ENCODE data around the genes KLHL33, RNASE4, RNASE13 and ARHGEF40.

DNA sequence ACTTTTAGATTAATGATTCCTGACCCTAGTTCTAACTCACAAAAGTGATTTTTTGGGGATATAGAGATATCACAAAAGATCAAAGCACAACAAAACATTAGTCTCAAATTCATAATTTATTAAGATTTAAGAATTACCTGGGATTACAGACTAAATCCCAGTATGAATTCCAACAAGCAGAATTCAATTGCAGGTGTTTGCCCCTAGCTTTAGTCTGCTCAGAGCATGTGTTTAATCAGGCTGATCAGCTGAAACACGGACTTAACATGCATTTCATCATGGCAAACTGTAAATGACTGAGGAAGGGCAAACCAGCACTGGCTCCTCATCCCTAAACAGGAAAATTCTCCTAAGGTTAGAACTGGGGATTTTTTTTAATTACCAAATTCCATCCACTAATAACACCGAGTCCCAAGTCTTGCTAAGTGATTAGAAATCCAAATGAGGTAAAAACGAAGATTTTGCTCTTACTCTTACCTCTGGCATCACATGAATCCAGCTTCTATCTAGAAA lies 6.8 kb downstream of the CCNB1IP1 start:
- RRBS: no CpG with 5 or more reads among the region's 3 CpGs

- RRBS: no CpG with 5 or more reads among the region's 7 CpGs
These were observed 4.2 kb upstream of the TEP1 start for GRCh38 chr14:20417276-20418222.

- RRBS: 94% methylated on average over 2 of the region's 54 CpGs
These were observed 952 bp downstream of the KLHL33 start for GRCh38 chr14:20434526-20435902.

- RRBS: no CpG with 5 or more reads among the region's 9 CpGs
These were observed at the start of gene KLHL33 for GRCh38 chr14:20435903-20436335. Gene KLHL33, minus strand, starts transcription at chr14:20436166.

GRCh38 chr14:20471948-20473257 lies 3.2 kb downstream of the PNP start:
- RRBS: no CpG with 5 or more reads among the region's 9 CpGs

- RRBS: no CpG with 5 or more reads among the region's 39 CpGs
These were observed 21.1 kb upstream of the RNASE4 start for GRCh38 chr14:20662928-20664086.

GRCh38 chr14:20680042-20680418 lies 4.3 kb upstream of the RNASE4 start:
- RRBS: no CpG with 5 or more reads among the region's 2 CpGs

DNA sequence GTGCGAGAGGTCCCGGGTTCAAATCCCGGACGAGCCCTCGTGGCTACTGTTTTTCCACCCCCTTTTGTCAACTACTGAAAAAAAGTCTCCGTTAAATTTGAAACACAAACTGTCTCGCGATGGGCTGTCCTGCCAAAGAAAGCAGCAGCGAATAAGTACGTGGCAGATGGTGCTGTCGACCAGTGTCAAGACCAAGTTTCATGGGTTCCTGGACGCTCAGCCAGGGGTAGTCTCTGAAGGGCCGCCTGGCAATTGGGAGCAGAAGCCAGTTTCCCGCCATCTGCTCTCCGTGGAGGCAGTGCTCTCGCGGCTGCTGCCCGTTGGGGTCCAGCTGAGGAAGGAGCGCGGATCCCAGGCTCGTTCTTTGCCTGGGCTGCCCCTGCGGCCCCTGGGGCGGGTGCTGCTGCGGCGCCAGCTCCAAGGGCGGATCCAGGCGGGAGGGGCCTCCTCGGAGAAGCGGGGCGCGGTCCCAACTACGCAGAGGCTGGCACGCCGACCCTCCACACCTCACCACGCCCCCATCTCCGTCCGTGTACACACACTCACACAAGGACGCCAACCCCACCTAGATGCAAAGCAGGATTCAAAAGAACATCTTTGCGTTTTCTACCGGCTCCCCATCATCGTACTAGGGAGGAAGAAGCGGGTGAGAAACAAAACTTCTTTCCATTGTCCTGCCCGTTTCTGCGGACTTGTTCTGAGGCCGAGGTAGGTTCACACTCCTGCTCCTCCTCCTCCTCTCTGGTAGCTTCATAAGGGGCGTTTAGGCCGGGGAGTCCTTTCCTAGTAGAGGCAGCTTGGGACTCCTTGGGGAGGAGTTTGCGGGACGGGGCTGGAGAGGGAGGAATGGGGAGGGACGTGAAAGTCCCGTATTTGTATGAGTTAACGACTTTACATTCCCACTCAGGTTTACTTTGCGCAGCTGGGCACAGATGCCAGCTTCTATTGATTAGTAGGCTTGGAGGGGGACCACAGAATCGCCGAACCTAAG lies at the start of gene RNASE4:
TSS of gene RNASE4 (plus strand) at position 510 of the 991 bp plus-strand sequence.
- RRBS: no CpG with 5 or more reads among the region's 55 CpGs

- RRBS: no CpG with 5 or more reads among the region's 3 CpGs
These were observed 19.1 kb downstream of the ANG start for GRCh38 chr14:20707543-20708162.

- RRBS: no CpG with 5 or more reads among the region's 6 CpGs
These were observed 25.9 kb upstream of the EDDM3A start for GRCh38 chr14:20719589-20720294.

DNA sequence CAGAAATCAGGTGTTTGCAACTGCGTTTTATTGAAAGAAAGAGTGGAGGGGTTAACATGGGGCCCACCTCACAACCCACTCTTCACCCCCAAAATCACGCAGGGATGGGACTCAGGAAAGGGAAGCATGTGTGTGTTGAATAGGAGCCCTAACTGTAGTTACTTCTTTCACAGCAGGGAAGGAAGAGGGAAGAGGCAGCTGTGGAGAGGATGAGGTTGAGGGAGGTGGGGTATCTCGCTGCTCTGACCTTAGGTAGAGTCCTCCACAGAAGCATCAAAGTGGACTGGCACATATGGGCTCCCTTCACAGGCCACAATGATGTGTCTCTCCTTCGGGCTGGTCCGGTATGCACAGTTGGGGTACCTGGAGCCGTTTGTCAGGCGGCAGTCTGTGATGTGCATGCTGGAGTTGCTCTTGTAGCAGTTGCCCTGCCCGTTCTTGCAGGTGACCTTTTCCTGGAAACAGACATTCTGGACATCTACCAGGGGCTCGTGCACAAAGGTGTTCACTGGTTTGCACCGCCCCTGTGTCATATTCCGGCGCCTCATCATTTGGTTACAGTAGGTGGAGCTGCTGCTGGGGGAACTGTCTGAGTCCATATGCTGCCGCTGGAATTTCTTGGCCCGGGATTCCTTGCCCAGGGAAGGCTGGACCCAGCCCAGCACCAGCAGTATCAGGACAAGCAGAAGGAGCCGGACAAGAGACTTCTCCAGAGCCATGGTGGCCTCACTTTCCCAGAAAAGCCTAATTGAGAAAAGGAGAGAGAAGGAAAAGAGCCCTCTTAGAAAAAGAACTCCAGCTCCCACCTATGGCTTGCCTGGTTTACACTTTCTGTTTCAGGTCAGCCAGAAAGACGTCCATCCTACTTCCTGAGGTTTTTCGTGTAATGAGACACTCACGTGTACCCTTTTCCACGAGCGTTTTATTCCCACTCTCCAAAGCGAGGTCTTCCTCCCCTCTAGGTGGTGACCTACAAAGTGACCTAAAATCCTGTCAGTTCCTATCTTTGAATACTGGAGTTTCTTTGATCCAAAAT lies 976 bp downstream of the RNASE1 start:
- RRBS: 55% methylated on average over 5 of the region's 21 CpGs

DNA sequence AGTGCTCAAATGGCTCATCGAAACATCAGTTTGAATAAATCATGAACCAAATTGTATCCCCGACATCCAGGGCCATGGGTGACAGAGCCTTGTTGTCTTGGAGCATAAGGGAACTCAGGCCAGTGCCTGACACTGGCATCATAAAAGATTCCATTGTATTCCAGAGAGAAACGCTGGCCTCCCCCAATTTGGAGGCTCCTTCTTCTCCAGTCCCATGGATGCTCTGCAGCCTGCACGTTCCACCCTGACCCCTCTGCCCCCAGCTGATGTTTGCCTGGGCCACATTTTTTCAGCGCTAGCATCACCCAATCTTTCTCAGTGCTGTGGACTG lies 281 bp downstream of the RNASE1 start:
- RRBS: no CpG with 5 or more reads among the region's 5 CpGs

DNA sequence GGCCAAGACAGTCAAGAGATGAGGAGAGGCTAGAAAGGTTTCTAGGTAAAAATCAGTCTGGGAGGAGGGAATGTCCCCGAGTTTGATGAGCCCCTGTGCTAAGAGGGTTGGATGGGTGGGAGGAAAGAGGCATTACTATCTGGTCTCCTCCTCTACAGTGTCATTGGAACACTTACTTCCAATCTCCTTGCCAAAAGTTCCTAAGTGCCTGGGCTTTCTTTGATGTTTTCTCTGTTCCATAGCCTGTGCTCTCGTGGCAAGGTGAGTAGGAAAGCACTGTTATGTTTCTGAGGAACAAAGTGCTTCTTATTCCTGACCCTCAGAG lies at the start of gene RNASE13:
TSS of gene RNASE13 (minus strand) at position 75 of the 325 bp plus-strand sequence.
- RRBS: no CpG with 5 or more reads among the region's 2 CpGs

- RRBS: 1% methylated on average over 35 of the region's 83 CpGs
These were observed at the start of gene ARHGEF40 for GRCh38 chr14:21070028-21070985. Gene ARHGEF40, plus strand, starts transcription at chr14:21070304.

- RRBS: 87% methylated on average over 2 of the region's 45 CpGs
These were observed 1.2 kb downstream of the ARHGEF40 start for GRCh38 chr14:21070986-21072044.

GRCh38 chr14:21085059-21085932 lies 13.2 kb downstream of the ZNF219 start:
- RRBS: no CpG with 5 or more reads among the region's 16 CpGs

DNA sequence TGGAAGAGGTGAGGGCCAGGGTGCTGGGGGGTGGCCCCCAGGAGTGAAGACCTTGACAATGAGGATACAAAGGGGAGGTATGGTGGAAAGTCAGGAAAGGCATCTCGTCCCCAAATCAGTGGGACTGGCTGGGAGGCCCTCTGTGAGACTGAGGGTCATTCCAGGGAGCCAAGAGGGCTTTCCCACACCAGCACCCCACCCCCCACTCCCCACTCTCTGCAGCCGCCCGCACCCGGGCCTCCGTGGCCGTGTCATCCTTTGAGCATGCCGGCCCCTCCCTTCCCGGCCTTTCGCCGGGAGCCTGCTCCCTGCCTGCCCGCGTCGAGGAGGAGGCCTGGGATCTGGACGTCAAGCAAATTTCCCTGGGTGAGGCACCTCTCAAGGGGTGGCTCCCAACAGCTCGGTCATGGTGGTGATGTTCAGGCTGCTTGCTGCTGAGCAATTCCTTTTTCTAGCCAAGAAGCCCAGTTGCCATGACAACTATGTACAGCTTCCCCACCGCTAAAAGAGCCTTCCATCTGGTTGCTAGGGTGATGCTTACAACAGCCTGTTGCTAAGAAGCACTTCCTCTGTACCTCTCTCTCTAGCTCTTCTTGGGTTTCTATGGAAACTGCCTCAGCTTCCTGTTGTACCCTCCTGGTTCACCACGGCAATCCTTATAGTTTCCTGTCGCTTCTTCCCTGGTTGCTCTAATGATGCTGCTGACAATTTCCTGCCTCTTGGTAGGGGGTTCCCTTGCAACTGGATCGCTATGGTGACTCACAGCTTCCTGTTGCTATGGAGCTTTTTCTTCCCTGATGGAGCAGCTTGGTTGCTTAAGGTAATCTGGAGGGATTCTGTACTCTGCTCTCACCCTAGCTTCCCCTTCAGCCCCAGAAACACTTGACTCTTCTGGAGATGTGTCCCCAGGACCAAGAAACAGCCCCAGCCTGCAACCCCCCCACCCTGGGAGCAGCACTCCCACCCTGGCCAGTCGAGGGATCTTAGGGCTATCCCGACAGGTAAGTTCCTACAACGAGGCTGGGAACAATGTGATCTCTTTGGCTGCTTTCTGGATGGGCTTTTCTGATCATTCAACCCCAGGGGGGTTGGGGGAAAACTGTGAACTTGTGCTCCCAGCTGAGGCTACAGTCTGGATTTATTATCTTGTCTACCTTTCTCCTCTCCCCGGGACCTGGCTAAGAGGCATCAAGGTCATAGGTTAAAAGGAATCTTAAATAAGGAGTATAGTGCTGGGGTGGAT lies 10.9 kb downstream of the ZNF219 start:
- RRBS: 84% methylated on average over 4 of the region's 23 CpGs

DNA sequence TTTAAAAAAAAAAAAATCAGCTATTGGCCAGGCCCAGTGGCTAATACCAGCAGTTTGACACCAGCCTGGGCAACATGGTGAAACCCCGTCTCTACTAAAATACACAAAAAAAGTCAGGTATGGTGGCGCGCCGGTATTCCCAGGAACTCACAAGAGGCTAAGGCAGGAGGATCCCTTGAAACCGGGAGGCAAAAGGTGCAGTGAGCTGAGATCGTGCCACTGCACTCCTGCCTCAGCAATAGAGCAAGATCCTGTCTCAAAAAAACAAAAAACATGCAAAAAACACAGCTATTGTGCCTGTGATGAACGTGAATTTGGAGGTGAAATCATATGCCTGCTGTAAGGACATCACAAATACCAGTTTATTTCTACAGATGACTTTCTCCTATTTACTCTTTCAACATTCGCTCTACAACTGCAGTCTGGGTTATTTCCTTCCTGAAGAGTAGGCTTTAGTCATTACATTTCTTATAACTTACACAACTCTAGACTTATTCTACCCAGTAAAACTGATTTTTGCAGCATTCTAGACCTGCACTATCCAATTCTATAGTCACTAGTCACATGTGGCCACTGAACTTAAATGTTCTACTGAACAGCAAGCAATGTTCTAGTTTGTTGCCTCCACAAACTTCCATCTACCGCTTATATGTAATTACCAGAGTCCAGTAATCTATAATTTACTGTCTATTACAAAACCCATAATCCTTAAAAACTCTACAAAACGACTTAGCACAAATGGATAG lies 48.2 kb downstream of the HNRNPC start:
- RRBS: no CpG with 5 or more reads among the region's 10 CpGs

DNA sequence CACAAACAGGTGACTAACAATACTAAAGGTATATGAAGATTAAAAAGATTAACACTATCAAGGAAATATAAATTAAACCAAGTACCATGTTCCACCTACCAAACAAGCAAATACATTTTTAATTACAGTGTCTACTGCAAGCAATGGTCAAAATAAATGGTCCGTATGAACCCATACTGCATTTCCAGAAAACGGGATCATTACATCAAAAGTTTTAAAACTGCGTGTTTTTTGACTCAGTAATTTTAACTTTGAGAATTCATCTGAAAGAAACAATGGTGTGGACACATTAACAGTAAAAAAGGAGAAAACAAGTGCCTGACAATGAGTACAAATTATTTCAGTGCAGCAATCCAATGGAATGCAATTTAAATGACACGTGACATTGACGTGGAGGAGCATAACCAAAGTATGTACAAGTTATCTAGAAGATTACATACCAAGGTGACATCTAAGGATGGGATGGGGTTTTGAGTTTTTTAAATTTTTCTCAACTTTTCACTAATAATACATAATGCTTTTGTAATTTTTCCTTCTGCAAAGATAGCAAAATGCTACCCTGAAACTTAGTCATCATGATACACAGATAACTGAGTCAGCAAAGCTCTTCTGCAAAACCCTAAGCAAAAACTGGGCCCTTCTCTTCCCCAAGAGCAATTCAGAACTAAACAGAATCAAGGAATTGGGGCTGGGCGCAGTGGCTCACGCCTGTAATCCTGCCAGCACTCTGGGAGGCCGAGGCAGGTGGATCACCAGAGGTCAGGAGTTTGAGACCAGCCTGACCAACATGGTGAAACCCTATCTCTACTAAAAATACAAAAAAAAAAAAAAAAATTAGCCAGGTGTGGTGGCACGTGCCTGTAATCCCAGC lies 20.4 kb downstream of the HNRNPC start:
- RRBS: no CpG with 5 or more reads among the region's 9 CpGs

DNA sequence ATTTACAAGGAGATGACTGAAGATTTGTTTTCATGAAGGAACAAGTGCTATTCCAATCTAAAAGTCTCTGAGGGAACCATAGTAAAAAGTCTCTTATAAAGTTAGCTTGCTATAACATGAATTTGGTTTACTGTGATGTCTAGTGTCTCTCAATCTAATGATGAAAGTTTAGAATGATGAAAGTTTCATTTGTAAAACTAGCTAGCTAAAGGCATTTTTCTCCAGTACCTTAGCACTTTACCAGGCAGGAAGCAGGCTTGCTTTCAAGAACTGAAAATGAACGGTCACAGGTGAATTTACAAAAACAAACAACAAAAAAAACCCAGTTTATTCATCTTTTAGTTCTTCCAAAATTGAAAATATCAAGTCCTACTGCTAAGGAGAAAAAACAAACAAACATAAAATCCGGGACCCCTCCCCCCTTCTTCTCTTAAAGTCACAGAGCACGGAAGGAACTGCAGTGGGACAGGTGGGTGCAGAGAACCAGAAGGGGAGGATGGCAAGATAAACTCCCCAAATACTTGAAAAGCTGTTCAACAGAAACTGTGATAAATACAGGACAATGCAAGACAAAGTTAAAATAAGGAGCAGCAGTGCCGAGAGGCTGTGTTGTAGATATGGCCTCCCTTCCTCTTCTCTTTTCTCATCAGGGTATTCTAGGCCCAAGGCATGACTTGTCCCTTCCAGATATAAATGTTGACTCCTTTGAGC lies 32.5 kb downstream of the SUPT16H start:
- RRBS: no CpG with 5 or more reads among the region's 4 CpGs

All from HCT116 (cell line).